ENCODE results near the gene ERBB2.

GRCh38 chr17:39699521-39700351 lies at the start of gene ERBB2:
ERBB2 (plus strand) TSS chr17:39700064.
- CAGE, long polyA plus RNA = no peak
- RRBS = 1% methylated on average over 28 of the region's 43 CpGs

GRCh38 chr17:39711746-39712246 lies 11.9 kb downstream of the ERBB2 start:
- CAGE, long polyA plus RNA = no peak
- RRBS = no CpG with 5 or more reads among the region's 12 CpGs

DNA sequence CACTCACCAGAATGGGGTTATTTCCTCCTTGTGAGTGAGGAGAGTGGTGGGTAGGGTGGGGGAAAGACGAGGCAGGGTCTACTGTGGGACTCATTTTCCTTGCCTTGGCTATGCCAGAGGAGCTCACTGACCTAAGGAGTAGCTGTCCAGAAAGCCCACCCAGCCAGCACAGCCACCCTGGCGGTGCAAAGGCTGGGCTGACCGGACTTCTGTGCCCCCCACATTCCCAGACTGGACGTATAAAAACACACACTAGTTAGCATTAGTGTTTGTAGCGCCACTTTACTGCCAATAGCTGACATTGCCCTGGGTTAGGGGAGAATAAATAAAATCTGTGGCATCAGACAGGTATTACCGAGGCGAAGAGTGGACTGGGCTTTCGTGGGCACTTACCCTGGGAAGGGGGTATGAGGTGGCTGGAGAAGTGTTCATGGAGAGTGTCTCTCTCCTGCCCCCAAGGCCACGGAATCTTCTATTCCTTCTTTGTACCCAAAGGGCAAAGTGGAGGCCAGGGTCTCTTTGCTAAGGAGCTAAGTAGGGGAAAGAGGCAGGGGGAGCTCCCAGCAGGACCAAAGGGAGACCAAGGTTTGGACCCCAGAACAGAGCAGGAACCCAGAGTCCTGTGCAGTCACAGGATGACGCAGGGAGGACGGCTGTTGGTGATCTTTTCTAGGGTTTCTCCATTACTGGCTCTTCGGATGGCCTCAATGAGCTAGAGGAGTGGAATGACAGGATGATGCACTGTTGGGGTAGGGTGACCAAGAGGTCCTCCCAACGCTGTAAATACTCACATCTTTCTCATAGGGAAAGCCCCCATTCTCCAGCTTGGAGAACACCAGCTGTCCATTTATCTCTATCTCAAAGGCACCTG lies 1.2 kb downstream of the MIEN1 start:
- CAGE, long polyA plus RNA = no peak
- RRBS = no CpG with 5 or more reads among the region's 13 CpGs

DNA sequence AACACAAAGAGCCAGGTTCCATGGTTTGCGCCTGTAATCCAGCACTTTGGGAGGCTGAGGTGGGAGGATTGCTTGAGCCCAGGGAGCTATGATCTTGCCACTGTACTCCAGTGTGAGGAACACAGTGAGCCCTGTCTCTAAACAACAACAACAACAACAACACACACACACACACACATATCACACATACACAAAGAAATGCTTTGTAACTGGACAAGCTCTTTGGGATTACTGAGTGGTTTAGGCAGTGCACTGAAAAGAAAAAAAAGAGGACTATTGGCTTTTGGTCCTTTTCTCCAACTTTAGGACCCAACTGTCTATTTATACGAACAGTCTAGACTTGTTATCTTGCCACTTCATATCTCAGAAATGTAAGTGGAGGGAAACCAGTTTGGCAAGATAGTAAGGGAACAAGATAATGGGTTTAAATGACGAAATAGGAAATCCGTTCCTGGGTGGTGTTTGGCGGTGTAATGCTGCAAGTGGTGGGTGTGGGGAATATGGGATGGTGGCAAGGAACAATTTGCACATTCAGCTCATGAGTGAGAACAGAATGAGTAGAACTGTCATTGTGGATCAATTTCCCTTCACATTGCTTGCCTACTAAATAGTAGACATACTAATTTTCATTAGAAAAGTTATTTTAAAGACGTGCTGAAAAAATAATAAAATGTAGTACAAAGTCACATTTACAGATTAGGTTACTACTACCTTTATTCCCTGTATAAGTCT lies 44.7 kb downstream of the GRB7 start:
- CAGE, long polyA plus RNA = no peak
- RRBS = no CpG with 5 or more reads among the region's 6 CpGs

- CAGE, long polyA plus RNA = no peak
- RRBS = 30% methylated on average over 9 of the region's 22 CpGs
Observed at GRCh38 chr17:39943973-39944606, 16.6 kb downstream of the LRRC3C start.

- CAGE, long polyA plus RNA = no peak
- RRBS = 8% methylated on average over 4 of the region's 69 CpGs
Observed at GRCh38 chr17:39952511-39953949, 9.8 kb upstream of the GSDMA start.

- CAGE, long polyA plus RNA = no peak
- RRBS = no CpG with 5 or more reads among the region's 13 CpGs
Observed at GRCh38 chr17:40031568-40032257, 16.5 kb downstream of the CSF3 start.

- CAGE, long polyA plus RNA = no peak
- RRBS = no CpG with 5 or more reads among the region's 23 CpGs
Observed at GRCh38 chr17:40091369-40092341, 8.7 kb downstream of the NR1D1 start.

DNA sequence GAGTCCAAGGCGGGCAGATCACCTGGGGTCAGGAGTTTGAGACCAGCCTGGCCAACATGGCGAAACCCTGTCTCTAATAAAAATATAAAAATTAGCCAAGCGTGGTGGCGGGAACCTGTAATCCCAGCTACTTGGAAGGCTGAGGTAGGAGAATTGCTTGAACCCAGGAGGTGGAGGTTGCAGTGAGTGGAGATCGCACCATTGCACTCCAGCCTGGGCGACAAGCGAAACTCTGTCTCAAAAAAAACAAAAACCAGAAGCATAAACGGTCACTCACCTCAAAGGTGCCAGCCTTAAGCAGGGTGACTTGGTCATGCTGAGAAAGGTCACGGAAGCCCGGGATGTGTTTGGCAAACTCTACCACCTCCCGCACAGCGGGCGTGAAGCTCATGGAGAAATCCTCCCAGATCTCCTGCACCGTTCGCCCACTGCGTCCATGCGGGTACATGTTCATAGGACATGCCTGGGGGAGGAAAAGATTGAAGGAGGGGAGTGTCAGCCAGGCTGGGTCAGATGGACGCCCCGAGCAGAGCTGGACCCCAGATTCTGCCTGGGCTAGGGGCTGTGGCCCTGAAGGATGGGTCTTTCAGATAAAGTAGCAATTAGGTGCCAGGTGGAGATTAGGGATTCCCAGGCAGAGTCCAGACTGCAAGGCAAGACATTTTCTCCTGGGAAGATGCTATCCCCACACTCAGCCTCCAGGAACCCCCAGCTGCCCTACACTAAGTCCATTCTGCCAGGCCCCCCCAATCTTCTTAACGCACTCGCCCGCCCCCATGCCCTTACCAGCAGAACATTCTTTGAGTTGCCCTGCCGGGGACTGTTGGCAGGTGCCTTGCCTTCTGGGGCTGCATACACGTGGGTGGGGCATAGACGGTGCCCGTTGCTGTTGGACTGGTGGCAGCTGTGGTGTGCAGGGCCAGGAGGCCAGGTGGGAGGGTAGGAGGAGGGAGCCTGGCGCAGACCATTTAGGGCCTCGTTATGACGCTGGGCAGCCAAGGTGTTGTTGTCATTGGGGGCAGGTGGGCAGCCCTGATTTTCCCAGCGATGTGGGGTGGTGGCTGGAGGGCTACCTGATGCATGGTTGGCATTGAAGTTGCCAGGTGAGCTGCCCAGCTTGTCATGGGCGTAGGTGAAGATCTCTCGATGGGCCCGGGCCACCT lies 5.3 kb downstream of the NR1D1 start:
- CAGE, long polyA plus RNA = no peak
- RRBS = 20% methylated on average over 1 of the region's 33 CpGs

DNA sequence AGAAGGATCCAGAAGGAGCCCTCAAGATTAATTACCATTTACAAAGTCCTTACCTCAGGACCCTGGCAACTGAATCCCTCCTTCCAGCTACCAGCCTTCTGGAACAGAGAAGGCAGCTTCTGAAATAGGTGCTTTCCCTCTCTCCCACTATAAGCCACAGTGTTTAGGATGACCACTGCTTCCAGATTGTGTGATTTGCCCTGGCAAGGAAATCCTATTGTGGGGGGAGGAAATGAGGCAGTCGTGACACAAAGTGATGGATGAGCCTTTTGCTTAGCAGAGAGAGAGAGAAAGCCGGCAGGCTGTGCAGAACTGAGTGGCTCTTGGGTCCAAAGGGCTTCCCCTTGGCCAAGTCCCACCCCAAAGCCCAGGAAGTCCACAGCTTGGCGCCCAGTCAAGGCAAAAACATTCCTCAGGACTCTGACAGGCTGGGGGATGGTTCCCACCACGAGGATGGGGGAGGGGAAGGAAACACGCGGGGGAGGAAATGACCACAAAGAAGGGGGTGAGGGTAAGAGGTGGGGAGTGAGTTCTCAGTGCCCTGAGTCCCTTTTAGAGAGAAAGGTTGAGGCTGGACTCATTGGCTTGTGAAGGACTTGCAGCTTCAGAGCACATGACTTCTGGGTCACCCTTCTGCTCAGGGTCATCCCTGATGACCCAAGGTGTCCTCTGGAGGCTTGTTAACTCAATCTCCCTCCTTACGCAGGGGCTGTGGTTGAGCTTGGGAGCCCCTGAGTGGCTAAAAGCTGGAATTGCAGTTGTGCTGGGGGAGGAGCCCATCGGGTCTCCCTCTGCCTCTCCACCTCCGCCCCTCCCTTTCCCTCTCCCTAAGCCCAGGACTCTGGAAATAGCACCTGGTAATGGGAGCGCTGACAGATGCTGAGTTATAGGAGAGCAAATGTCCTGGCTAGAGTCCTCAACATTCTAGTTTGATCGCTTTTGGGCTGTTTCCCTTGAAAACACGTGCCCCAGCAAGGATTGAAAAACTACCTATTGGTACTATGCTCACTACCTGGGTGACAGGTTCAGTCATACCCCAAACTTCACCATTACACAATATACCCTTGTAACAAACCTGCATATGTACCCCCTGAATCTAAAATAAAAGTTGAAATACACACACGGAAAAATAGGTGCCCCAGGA lies 10.3 kb upstream of the MSL1 start:
- CAGE, long polyA plus RNA = no peak
- RRBS = no CpG with 5 or more reads among the region's 13 CpGs

DNA sequence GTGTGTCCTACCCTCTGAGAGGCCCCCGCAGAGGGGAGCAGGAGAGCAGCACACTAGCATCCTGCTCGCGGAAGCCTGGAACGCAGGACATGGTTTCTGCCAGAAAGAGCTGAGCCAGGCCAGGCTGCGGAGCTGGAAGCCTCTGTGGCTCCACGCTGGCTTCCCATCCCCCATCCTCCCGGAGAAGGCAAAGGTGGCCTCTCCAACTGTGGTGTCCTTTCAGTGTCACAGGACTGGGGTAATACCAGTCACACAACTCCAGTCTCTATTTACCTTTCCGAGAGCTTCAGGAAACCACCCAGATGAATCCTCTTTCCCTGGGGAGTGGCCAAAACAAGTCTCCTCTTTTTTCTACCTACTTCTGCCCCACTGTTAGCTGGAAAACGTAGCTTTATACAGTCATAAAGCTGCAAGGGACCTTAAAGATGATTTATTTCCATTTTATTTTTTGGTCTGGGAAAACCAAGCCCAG lies 8.2 kb upstream of the MSL1 start:
- CAGE, long polyA plus RNA = no peak
- RRBS = no CpG with 5 or more reads among the region's 9 CpGs

- CAGE, long polyA plus RNA = no peak
- RRBS = no CpG with 5 or more reads among the region's 2 CpGs
Observed at GRCh38 chr17:40118214-40118669, 3.5 kb upstream of the MSL1 start.

DNA sequence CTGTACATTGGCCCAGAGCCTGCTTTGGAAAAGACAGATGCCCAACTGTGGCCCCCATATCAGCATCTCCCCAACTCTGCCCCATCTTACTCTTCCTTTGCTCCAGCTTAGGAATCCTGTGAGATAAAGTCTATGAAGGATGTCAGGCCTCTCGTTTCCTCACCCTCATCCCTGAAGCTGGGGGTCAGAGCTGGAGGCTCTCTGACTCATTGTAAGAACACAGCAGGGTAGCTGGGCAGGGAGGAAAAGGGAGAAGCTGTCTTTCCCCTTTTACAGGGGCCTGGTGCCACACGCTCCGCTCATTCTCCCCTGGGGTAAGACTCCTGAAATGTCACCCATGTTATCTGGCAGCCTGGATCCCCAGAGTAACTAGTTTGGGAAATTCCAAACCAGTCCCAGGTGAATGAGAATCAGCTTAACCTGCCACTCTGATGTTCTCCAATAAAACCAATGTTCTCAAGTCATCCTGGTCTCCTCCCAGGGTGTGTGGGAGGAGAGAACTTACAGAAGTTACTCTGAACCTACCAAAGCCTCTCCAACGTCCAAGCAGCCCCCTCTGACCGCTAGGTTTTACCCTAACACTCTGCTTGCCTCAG lies 2.8 kb downstream of the RAPGEFL1 start:
- CAGE, long polyA plus RNA = no peak
- RRBS = no CpG with 5 or more reads among the region's 5 CpGs

GRCh38 chr17:40251493-40251942 lies 32.4 kb downstream of the WIPF2 start:
- CAGE, long polyA plus RNA = no peak

DNA sequence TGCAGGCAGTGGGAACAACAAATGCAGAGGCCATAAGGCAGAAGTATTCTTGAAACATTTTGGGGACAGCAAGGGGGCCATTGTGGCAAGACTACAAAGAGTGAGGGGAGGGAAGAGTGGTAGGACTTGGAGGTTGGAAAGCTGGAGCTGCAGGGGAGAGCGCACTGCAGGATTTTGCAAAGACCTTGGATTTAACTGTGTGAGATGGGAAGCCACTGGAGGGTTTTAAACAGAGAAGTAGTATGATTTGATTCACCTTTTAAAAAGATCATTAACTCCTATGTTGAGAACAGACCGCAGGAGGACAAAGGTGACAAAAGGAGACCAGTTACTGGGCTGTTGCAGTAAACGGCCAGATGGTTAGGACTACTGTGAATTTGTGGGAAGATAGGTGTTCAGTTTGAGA lies 22.1 kb upstream of the CDC6 start:
- CAGE, long polyA plus RNA = no peak
- RRBS = no CpG with 5 or more reads among the region's 3 CpGs

- CAGE, long polyA plus RNA = no peak
- RRBS = no CpG with 5 or more reads among the region's 4 CpGs
Observed at GRCh38 chr17:40283953-40284831, 3.5 kb upstream of the CDC6 start.

- CAGE, long polyA plus RNA = no peak
- RRBS = no CpG with 5 or more reads among the region's 4 CpGs
Observed at GRCh38 chr17:40314567-40315145, 5.7 kb downstream of the RARA start.

GRCh38 chr17:40338991-40340119 lies 25.2 kb downstream of the GJD3 start:
- CAGE, long polyA plus RNA = no peak
- RRBS = no CpG with 5 or more reads among the region's 18 CpGs

GRCh38 chr17:40346885-40347276 lies 17.7 kb downstream of the GJD3 start:
- CAGE, long polyA plus RNA = no peak
- RRBS = no CpG with 5 or more reads among the region's 2 CpGs

DNA sequence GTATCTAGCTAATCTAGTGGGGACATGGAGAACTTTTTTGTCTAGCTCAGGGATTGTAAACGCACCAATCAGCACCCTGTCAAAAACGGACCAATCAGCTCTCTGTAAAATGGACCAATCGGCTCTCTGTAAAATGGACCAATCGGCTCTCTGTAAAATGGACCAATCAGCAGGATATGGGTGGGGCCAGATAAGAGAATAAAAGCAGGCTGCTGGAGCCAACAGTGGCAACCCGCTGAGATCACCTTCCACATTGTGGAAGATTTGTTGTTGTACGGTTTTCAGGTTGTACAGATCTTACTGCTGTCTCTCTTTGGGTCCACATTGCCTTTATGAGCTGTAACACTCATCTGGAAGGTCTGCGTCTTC lies 12.1 kb upstream of the GJD3 start:
- CAGE, long polyA plus RNA = no peak
- RRBS = no CpG with 5 or more reads among the region's 7 CpGs